ENCODE measurements around a stretch of chr6.

DNA sequence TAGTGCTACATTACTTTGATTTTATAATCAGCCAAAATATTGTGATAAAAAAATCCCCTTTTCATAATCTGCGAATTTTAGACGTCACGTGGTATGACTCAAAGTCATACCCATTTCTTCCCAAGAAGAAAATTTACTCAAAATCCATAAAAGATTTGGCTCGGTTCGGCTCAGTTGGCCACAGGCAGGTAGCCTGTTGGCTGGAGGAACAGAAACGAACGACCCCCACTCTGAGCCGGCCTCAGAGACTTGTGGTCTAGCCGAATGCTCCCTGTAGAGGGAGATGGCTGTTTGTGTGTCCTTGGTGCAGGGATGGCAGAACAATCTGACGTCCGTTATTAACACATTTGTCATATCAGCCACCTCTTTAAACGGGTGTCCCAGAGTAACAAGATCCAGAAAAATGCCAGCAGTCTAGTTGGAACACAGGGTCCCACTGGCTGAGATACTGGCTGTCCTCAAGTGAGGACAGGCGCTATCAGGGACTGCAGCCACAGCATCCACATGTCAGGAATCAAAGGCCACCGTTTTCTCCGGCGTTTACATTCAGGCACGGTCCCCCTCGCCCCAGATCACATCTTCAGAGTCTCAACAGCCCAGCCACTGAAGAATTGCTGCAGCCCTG, 247.5 kb downstream of the DLL1 start:
- RRBS = no CpG with 5 or more reads among the region's 18 CpGs

DNA sequence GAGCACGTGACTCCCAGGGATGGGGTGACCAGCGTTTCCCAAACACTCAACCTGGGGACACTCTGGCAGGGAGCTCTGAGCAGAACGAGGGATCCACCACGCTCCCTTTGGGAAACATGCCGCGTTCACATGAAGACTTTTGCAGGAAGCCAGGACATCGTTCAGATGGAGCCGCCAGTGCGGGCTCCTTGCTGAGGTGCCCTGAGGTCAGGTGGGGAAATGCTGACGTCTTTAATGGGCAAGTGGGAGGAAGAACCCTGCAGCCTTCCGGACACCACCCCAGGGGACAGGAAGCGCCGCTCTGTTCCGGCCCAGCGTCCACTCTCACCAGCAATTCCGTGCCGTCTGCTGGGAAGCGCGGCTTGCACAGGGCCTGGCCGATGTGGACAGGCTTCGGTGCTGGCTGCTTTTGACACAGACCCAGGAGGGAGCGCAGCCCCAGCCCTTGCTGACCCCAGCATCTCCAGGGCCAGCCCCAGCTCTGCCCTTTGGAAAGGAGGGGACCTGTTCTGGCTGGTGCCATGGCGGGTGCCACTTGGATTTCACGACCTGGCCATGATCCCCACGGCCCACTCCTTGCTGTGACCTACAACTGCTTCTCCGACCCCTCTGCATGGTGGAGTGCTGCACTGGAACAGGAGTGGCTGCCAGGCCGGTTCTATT, 123.3 kb downstream of the DLL1 start:
- RRBS = no CpG with 5 or more reads among the region's 27 CpGs

DNA sequence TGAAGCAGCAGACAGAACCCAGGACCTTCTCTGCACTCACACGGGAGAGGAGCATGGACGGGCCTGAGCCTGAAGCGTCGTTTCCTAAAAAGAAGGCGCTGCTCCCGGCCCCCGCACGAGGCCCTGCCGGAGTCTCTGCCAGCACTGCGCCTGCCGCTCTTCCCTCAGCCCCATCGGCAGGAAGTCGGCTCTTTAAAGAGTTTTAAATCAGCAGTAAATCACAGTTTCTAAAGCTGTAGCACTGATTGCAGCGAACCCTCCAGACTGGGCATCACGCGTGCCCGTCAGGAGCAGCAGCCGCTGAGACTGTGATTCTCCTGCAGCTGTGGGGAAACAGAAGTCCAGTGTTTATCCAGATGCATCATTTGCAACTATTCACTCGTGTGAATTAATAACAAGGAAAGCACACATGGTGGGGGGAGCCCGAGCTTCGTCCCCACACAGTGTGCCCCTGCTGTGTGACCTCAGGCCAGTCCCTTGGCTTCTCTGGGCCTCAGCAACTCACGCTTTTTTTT, 28.4 kb downstream of the DLL1 start:
- RRBS = no CpG with 5 or more reads among the region's 22 CpGs

- RRBS = no CpG with 5 or more reads among the region's 11 CpGs
Observed at GRCh38 chr6:170317388-170318105, 11.0 kb downstream of the FAM120B start.

GRCh38 chr6:170360465-170361141, 54.0 kb downstream of the FAM120B start:
- RRBS = no CpG with 5 or more reads among the region's 8 CpGs

- RRBS = no CpG with 5 or more reads among the region's 9 CpGs
Observed at GRCh38 chr6:170462235-170462912, 90.7 kb downstream of the PSMB1 start.